ENCODE measurements around a stretch of chr12.

DNA sequence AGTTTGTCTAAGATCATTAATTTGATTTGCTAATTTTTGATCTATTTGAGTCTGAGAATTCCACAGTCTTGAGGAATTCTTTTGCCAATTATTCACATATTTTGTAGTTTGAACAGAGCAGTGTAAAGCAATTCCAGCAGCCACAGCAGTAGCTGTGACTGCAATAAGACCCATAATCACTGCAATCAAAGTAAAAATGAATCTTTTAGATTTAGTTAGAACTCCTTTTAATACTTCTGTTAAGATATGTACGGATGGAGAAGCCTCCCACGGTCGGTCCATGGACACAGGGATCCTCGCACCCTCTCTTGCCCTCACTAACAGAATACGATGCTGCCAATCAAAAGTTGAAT lies 11.3 kb downstream of the ZNF140 start:
- PRO-cap: no peak
- RRBS: no CpG with 5 or more reads among the region's 5 CpGs

All from MCF 10A (cell line).